ENCODE results near the gene SLC24A5.

GRCh38 chr15:45126207-45126714 lies 3.4 kb downstream of the DUOXA1 start:
- RRBS: no CpG with 5 or more reads among the region's 2 CpGs

DNA sequence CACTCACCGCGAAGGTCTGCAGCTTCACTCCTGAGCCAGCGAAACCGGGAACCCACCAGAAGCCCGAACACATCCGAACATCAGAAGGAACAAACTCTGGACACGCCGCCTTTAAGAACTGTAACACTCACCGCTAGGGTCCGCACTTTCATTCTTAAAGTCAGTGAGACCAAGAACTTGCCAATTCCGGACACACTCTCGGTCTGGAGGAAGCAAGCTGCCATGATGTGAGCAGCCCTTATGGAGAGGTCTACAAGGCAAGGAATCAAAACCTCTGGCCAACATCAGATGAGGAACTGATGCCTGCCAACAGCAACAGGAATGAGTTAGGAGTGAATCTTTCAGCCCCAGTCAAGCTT lies 62.9 kb downstream of the SLC28A2 start:
- RRBS: no CpG with 5 or more reads among the region's 12 CpGs

GRCh38 chr15:45448627-45449184 lies 18.3 kb downstream of the C15orf48 start:
- RRBS: no CpG with 5 or more reads among the region's 8 CpGs

DNA sequence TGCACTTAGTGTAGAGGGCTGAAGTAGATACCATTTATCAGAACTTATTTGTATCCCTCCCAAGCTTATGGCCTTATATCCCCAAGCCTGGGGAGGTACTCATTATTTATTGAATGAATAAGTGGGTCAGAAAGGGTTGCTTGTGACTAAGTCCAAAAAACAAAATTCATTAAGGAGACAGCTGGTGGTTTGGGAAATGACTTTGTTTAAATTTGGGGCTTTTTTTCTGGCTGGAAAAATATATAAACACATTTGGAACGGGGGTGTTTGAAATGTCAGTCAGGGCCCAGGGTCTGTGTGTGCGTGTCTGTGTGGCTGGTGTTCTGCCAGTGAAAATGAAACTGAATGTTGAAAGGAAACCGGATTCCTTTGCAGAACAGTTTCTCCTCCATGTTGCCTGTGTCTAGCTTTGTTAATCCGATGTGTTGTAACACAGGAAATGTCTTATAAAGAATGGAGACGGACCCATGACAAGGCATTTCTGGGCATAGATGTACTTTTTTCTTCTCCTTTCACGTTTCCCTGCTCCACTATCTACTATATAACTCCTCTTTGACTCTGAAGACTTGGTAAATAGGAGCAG lies 2.6 kb downstream of the SQOR start:
- RRBS: no CpG with 5 or more reads among the region's 6 CpGs

DNA sequence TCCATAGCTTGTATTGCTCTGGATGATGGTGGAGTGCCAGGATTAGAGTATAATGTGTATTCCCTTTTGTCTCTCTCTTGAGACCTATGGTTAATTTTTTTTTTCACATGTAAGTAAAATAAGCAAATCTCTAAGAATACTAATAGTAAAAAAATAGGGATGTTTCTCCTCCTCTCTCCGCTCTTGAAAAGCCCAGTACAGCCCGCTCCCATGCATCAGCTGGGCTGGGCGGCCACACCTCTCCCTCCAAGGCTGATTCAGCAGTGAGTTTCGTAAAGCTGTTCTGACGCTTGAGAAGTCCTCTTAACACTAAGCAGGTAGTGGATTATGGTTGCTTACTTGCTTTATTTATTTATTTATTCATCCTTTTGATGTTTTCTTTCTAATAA lies 284.8 kb downstream of the SQOR start:
- RRBS: no CpG with 5 or more reads among the region's 5 CpGs

DNA sequence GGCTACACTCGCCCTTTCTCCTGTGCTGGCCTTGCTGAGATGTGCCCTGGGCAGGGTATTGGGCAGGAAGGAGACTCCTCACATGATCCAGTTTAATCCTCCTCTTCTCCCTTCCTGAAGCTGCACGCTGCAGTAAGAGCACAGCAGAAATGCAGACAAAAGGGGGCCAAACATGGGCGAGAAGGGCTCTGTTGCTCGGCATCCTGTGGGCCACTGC lies at the start of gene SLC24A5:
TSS of gene SLC24A5 (plus strand) at position 95 of the 217 bp plus-strand sequence.
- RRBS: no CpG with 5 or more reads among the region's 4 CpGs

DNA sequence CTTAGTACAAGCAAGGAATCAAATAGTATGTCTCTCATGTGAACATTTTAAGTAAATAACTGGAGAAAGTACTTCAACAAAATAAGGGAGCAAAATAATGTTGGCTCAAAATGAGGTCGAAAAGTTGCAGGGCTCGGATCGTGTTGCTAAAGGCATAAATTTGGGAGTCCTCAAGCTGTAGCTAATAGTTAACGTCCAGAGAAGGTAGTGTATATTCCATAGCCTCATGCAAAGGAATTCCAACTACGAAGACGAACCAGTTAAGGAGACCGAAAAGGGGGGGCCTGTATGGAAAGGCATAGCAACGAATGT lies 864 bp upstream of the DUT start:
- RRBS: no CpG with 5 or more reads among the region's 8 CpGs

DNA sequence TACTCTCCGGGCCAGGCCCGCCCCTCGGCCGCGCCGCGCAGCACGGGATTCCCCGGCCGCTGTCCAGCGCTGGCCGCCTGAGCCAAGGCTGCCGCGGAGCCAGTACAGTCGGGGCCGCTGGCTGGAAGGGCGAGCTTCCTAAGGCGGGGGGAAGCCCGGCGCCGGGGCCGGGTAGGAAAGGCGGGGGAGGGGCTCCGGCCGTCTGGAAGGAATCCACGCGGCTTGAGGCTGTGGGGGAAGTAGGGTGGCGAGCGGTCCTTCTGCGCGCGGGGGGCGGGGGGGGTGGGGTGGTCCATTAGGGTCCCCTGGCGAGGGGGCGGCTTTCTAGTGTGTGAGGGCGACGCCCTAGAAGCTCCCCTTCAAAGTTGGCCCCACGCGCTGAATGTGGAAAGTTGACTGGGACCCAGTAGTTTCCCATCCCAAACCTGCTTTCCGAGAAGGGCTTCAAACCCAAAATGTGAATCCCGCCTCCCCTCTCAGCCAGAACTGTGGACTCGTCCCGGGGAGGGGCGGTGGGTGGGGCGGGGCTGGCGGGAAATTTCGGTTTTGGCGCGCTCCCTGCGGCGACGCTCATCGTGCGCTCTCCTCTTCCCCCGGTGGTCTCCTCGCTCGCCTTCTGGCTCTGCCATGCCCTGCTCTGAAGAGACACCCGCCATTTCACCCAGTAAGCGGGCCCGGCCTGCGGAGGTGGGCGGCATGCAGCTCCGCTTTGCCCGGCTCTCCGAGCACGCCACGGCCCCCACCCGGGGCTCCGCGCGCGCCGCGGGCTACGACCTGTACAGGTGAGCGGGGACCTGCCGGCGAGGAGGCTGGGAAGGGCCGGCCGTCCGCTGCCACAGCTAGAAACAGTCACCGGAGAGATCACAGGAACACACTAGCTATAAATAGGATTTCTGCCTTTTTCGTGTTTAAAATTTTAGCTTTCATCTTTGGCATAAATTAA lies 667 bp downstream of the DUT start:
- RRBS: 2% methylated on average over 44 of the region's 83 CpGs

GRCh38 chr15:48339489-48340611 lies 8.6 kb downstream of the DUT start:
- RRBS: no CpG with 5 or more reads among the region's 10 CpGs

GRCh38 chr15:48797828-48798307 lies 13.0 kb downstream of the CEP152 start:
- RRBS: no CpG with 5 or more reads among the region's 6 CpGs

- RRBS: no CpG with 5 or more reads among the region's 2 CpGs
These were observed 43.1 kb downstream of the FGF7 start for GRCh38 chr15:49465926-49466795.

- RRBS: no CpG with 5 or more reads among the region's 8 CpGs
These were observed 18.3 kb upstream of the ATP8B4 start for GRCh38 chr15:50137272-50137838.

- RRBS: no CpG with 5 or more reads among the region's 5 CpGs
These were observed 57.4 kb downstream of the USP8 start for GRCh38 chr15:50481400-50482256.

- RRBS: no CpG with 5 or more reads among the region's 6 CpGs
These were observed 12.7 kb upstream of the SPPL2A start for GRCh38 chr15:50778130-50778608.

- RRBS: no CpG with 5 or more reads among the region's 2 CpGs
These were observed 36.0 kb downstream of the AP4E1 start for GRCh38 chr15:50944488-50944862.

DNA sequence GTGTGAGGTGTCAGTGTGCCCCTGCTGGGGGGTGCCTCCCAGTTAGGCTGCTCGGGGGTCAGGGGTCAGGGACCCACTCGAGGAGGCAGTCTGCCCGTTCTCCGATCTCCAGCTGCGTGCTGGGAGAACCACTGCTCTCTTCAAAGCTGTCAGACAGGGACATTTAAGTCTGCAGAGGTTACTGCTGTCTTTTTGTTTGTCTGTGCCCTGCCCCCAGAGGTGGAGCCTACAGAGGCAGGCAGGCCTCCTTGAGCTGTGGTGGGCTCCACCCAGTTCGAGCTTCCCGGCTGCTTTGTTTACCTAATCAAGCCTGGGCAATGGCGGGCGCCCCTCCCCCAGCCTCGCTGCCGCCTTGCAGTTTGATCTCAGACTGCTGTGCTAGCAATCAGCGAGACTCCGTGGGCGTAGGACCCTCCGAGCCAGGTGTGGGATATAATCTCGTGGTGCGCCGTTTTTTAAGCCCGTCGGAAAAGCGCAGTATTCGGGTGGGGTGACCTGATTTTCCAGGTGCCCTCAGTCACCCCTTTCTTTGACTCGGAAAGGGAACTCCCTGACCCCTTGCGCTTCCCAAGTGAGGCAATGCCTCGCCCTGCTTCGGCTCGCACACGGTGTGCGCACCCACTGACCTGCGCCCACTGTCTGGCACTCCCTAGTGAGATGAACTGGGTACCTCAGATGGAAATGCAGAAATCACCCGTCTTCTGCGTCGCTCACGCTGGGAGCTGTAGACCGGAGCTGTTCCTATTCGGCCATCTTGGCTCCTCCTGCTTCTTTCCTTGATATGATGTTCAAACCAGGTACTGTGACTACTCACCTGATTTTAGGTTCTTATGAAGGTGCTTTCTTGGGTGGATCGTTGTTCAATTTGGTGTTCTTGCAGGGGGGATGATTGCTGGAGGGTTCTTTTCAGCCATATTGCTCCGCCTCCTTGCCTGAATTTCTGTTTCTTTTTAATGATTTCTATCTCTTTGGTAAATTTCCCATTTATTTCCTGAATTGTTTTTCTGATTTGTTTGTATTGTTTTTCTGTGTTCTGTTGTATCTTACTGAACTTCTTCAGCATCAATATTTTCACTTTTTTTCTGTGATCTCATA lies 57.5 kb downstream of the TNFAIP8L3 start:
- RRBS: no CpG with 5 or more reads among the region's 38 CpGs

DNA sequence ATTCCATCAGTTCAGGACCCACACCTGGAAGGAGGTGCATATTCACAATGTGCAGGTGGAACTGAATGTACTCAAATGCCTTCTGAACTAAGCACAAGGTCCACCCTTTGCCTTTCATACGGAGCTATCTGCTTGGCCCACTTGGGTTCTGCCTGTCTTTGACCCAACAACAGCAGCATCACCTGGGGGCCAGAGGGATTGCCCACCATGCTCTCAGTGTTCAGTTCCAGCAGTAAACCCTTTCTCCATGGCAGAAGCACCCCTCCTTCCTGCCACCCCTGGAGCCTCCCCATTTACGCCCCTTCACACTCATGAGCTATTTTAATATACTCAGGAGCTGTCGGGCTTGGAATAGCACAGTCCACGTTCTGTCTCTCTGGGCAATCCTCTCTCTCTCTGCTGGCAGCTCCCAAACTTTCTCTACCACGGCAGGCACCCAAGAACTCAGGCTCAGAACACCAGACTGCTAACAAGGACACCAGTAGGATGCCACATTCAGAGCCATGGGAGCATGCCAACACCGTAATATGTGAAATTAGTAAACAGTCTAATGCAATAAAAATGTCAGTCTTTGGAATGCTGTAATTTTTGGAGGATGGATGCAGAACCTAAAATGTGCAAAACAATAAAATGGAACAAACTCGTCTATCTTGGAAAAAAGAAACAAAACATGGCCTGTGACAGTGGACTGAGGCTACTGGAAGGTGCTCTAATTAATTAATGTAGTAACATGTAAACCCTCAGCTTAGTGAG lies 19.4 kb downstream of the TNFAIP8L3 start:
- RRBS: no CpG with 5 or more reads among the region's 7 CpGs

DNA sequence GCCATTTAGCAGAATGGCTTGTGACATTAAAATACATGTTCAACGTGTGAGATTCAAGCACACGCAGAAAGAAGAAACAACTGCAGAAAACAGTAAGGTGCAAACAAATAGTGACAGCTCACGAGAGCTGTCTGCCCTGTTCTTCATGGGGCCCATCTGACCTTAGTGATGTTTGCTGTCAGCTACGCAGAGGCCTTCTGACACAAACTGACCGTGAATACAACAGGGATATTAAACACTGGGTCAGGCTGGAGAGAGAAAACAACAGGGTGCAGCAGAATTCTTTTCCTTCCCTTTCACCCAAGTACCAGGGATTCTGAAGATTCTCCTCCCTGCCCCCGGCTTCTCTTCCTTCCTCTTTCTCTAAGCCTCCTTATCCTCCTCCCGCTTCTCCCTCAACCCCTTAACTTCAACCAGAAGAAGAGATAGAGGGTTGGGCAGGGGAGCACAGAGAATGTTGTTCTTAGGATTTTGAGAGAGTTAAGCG lies 2.2 kb downstream of the TNFAIP8L3 start:
- RRBS: no CpG with 5 or more reads among the region's 8 CpGs

All from mononuclear cell (primary cell).